Measurements from ENCODE around the genes ORC2 and CDK15.

DNA sequence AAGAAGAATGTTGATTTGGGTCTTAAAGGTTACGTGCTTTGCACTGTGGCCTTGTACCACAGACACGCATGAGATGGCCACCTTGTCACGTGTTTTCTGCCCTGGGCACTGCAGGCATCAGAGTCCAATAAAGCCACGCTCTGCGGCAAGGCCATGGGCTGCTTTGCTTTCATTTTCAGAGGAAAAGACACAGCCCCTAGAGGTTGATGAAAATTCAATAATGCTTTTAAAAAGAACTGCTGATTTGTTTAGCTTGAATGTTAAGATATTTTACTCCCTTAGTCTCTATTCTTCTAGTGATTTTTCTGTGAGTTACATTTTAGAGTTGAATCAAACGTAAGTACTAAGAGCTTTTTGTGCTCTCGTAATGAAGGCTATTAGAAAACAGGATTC lies 30.4 kb downstream of the AOX1 start:
- PRO-cap: no peak

- PRO-cap: no peak
Observed at GRCh38 chr2:200767326-200767871, 44.3 kb upstream of the BZW1 start.

DNA sequence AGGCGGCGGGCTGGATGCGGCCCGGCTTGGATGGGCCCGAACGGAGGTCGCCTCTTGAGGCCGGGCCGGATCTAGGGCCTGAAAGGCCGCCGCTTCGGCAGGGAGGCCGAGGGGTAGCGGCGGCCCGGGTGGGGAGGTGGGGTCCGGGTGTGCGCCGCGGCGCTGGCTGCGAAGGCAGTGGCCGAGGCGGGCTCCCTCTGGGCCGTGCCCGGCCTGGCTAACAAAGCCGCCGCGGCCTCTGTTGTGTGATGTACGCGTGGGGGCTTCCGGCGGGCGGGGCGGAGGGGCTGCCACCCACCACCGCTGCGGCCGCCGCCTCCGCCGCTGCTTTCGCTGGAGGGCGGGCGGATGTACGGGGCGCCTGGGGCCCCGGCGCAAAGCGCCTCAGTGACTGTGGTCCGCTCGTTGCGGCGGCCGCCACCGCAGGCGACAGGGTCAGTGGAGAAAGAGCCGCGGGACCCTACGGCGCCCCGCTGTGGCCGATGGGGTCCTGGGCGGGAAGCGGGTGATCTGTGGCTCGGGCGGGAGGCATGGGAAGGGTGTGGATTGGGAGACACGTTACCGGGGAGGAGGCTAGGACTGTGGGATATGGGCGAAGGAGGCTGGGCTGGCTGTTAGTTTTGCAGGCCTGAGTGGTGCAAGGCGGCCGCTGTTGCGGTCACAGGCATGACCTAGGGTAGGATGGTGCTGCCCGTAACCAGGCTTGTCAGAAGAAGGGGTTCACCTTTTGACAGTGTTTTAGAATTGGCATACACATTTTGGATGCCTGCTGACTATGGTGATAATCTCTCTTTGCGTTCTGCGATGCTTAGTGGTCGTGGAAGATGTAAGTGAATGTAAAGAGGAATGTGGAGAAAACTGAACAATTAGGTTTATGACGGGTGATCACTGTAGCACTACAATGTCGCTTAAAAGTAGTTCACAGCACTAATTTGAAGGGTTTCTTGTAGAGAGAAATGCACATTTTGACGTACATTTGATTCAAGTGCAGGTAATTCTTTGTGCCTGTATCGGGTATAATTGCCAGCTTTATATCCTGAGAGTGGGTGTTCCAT lies 677 bp downstream of the BZW1 start:
- PRO-cap: no peak

DNA sequence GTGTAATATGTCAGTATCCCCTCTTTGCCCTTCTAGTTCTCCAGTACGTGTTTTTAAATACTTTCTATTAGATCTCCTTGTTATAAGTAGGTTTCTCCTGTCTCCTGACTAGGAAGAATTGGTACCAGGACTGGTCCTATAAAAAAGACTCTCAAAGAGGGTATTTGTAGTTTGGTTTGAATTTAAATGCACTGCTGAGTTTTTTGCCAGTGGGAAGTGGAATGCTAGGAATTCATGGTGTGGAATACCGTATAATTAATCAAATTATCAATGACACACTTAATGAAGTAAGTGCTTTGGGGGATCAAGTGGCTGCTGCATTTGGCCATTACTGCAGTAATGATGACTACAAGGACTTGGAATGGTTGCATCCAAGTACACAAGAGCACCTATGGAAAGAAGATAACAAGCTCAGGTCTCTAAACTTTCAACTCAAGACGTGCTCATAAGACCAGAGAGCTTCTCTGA lies 21.0 kb downstream of the BZW1 start:
- PRO-cap: no peak

- PRO-cap: no peak
Observed at GRCh38 chr2:200851917-200852739, 12.3 kb downstream of the CLK1 start.

- PRO-cap: no peak
Observed at GRCh38 chr2:200861535-200861992, 2.9 kb downstream of the CLK1 start.

DNA sequence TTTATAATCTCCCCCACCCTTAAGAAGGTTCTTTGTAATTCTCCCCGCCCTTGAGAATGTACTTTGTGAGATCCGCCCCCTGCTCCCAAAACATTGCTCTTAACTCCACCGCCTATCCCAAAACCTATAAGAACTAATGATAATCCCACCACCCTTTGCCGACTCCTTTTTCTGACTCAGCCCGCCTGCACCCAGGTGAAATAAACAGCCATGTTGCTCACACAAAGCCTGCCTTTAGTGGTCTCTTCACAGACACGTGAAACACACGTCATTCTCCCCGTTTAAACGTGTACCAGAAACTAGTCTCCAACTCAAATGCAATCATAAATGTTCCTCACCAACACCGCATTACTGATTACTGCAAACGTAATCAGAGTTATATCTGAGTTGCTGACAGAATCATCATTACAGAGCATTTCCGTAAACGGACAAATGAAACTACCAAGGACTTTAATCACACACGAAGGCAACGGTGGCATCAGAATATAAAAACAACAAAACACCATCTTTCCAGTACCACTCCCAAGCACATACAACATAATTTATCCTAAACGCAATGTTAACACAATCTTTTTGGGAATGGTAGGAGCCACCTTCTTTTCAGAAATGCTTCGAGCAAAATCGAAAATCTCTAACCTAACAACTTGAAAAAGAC lies 1.9 kb downstream of the CLK1 start:
- PRO-cap: no peak

DNA sequence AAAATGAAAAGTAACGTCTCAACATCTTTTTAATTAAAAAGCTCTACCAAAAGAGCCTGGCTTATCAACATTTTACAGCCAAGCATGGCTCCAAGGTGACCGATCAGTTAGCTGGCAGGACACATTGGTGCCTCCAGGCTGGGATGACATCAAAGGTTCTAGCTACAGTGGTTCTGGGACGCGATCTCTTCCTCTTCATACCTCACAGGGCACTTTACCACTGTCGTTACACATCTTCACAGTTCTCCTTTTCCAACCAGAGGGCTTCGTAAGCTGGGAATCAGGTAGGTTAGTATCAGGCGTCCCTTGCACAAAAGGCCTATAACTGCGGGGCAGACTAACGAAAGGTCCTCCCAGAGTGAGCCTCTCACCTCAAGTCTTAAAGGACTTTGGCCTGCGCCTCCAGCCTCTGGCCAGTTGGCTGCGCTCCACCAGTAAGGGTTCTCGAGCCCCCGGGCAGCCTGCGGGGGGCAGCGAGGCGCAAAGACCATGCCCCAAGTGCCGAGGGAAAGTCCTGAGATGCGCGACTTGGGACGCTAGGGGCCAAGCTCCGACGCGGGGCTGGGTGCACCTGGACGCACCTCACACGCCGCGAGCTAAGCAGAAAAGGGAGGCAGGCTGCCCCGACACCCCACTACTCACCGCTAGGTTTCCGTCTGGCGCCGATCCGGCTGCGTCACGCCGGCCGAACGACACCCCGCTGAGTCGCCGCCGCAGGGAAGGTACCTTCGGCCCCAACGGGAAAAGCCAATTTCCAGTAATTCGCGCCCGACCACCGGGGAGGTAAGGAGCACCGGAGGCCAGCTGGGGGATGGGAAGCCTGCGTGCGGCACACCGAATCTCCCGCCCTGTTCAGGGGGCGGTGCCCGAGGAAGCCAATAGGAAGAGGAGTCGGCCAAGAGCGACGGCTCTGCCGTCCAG lies at the start of gene ORC2:
Gene ORC2, minus strand, starts transcription at position 813 of the 921 bp plus-strand sequence.
- PRO-cap: bidirectional peak, plus-strand start outside the sequence, minus-strand start at position 813 of the sequence

GRCh38 chr2:201148254-201148863 lies 32.4 kb downstream of the CFLAR start:
- PRO-cap: no peak

DNA sequence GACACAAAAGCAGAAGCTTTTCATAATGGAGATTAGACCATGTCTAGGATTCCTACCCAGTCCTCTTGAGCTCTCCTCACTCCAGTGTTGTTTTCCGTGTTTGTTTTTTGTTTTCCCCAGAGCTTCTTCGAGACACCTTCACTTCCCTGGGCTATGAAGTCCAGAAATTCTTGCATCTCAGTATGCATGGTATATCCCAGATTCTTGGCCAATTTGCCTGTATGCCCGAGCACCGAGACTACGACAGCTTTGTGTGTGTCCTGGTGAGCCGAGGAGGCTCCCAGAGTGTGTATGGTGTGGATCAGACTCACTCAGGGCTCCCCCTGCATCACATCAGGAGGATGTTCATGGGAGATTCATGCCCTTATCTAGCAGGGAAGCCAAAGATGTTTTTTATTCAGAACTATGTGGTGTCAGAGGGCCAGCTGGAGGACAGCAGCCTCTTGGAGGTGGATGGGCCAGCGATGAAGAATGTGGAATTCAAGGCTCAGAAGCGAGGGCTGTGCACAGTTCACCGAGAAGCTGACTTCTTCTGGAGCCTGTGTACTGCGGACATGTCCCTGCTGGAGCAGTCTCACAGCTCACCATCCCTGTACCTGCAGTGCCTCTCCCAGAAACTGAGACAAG lies 22.5 kb upstream of the CASP10 start:
- PRO-cap: no peak

DNA sequence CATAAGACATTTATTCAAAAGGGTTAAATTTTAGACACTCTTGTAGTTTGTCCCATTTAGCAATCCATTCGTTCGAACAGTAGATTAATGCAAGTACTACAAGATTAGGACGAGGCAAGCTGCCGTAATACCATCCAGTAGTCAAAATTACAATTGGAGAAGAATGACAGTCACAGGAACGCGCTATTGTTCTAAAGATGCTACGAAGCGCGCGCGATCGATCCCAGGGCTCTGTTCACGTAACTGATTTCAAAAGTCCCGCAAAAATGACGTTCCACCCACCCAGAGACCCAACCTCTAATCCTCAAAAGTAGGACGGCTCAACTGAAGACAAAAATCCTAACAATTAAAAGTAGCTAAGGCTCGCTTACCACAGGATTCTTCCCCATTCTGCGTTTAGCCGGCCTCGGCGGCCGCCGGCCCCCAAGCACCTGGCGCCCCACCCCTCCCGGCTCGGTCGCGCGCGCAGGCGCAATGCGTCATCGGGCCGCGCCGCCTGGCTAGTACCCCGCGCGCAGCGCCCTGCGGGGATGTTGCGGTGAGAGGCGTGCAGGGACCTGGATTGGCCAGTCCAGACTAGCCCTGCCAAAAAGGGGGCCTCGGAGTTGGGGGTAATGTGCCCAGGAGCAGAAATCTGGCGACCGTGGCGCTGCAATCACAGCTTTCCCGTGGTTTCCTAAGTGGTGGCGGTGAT lies 918 bp downstream of the TMEM237 start:
- PRO-cap: bidirectional peak, plus-strand start at position 533 of the sequence, minus-strand start at position 455 of the sequence

GRCh38 chr2:201806334-201806991 lies at the start of gene CDK15:
CDK15 (plus strand) TSS chr2:201806537.
- PRO-cap: no peak

GRCh38 chr2:201807351-201807938 lies 1.1 kb downstream of the CDK15 start:
- PRO-cap: no peak

GRCh38 chr2:201971466-201971917 lies 62.2 kb upstream of the FZD7 start:
- PRO-cap: no peak

DNA sequence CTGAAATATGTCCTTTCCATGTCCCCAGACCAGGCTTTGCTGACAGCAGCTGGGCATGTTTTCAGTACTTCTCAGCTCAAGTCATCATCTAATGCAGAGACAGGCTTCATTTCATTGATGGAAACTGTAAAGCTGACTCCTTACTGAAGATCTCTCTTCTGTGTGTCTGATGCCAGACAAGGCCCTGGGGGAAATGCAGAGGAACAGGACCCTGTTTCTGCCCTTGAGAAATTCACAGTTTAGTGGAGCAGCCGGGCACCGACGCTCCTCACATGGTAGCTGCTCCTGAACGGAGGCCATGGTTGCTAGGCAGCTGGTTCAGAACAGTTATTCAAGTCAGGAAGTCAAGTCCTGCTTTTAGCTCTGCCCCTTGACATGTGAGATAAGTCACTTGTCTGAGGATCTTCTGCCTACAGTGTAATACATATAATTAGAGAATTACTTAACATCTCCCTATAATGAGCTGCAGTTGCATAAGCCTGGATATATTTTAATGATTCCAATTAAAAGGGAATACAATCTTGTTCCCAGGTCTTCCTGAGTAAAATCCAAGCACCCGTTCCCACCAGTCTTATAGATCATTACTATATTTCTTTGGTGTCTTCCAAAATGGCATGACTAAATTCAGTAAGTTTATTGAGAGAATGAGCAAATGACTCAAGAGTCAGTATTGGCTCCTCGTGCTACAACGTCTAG lies 24.4 kb upstream of the FZD7 start:
- PRO-cap: no peak

DNA sequence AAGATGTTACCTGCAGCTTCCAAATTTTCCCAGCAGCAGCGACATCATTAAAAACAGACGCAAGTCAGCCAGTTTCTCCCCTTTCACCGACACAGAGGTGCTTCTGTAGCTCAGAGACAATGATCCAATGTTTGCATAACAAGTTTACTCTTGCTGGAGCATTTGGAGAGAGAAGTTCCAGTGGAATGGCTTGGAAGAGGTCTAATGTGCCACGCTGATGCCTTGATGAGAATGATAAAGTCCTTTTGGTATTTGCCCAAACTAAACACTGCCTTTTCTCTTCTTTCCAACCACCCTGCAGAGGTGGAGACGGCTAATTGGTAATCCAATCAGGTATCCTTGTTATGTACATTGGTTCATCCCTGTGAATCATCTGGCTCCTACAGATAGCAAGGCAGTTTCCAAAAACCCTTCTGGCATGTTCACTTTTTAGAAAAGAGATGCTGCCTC lies 40.5 kb downstream of the KIAA2012 start:
- PRO-cap: no peak

- PRO-cap: no peak
Observed at GRCh38 chr2:202161397-202161918, 76.9 kb downstream of the SUMO1 start.

- PRO-cap: no peak
Observed at GRCh38 chr2:202187600-202188024, 50.8 kb downstream of the SUMO1 start.

GRCh38 chr2:202276333-202276611 lies 10.7 kb downstream of the NOP58 start:
- PRO-cap: no peak

DNA sequence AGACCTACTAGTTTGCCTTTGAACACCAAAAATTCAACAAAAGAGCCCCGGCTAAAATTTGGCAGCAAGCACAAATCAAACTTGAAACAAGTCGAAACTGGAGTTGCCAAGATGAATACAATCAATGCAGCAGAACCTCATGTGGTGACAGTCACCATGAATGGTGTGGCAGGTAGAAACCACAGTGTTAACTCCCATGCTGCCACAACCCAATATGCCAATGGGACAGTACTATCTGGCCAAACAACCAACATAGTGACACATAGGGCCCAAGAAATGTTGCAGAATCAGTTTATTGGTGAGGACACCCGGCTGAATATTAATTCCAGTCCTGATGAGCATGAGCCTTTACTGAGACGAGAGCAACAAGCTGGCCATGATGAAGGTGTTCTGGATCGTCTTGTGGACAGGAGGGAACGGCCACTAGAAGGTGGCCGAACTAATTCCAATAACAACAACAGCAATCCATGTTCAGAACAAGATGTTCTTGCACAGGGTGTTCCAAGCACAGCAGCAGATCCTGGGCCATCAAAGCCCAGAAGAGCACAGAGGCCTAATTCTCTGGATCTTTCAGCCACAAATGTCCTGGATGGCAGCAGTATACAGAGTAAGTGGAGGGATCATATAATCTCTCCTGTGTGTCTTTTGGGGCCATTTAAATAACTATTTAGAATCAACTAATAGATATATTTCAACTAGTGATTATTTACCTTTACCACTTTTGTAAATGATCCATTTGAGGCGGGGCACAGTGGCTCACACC lies 78.7 kb upstream of the FAM117B start:
- PRO-cap: no peak

Measured in SP-49 (cell line).